RPMI7951 (cell line): ENCODE results near the gene SMIM12.

- RAMPAGE, long total RNA: no peak
Measured at GRCh38 chr1:33433392-33434090, 2.6 kb upstream of the PHC2 start.

DNA sequence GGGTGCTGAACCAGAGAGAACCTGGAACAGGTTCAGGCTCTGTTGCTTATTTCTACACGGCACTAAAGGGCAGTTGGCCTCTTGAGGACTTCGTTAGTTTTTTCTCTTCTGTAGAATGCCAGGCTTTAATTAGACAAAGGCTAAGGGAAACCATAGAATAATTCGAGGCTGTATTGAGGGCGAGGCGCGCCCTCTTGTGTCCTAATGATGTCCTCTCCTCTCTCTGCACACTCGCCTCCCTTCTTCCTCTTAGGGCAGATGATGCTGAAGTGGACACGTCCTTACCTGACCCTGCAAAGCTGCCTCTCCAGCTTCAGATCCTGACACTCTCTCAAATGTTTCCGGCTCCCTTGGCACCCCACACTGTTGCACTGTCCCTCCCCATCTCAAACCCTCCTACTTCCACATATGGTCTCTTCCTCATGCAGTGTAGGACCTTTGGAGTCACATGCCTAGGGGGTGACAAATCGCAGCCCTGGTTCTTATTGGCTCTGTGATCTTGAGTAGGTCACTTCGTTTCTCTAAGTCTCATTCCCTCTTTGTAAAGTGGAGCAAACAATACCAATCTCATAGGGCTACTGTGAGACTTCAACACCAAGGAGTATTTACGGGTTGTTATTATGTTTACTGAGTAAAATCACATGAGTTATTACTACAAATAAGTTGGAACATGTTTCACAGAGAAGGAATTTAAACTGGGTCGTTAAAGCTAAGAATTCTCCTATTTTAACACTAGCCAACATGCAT, 1.8 kb upstream of the ZSCAN20 start:
- RAMPAGE, long total RNA: no peak

GRCh38 chr1:33569966-33570450, 97.6 kb downstream of the ZSCAN20 start:
- RAMPAGE, long total RNA: no peak

DNA sequence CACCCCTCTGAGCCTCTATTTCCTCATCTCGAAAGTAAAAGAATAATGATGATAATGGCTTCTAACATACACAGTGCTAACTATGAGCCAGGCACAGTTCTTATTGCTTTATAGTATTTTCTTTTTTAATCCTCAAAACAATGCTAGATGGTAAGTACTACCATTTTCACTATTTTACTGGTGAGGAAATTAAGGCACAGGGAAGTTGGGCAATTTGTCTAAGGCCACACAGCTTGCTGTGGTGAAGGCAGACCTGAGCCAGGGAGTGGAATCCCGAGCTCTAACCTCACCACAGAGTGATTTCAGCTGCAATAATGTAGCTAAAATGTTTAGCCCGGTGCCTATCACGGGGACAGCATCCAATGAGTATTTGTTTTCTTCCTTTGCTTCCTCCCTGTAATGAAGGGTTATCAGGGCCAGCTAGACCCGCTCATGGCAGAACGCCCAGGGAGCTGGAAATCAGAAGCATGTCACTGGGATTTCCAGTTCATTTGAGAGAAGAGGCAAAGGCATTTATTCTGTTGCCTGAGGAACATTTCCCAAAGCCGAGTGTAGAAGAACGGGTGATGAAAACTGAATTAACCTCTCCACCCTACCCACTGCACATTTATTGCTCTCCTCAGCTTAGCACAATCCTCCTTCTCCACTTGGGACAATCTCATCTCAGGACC, 183.0 kb downstream of the ZSCAN20 start:
- RAMPAGE, long total RNA: no peak

DNA sequence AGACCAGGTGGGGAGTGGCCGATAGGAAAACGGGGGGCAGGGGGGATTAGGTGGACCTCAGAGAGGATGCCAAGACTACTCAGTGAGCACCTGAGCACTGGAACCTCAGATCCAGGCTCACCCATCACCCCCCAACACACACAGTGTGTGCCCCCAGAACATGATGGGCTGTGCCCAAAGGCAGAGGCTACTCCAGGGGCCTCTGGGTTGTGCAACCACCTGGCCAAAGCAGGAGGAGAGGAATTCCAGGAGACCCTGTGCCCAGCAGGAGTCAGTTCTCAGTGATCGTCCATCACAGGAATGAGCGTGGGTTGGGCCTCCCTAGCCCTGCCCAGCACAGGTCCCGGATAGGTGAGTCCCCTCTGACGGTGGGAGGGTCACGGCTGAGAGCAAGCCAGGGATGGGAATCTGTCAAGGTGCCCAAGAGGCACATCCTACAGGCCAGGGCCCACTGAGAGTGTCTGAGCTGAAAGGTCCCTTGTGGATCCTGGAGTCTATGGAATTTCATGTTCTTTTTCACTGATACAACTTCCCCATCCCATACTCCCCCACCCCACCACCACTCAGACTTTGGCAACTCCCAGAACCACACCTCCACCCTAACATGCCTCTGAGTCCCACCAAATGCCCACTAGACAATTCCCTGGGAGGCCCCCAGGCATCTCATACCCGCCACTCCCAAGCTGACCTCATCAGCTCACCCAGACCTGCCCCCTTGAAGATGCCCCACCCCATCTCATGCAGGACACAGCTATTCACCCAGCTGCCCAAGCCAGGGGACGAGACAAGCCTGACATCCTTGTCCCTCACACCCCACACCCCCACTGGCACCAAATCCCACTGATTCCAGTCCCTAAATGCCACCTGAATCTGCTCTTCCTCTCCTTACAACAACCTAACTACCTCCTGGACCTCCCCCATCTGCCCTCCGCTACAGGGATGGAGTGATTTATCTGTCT, 3.1 kb downstream of the GJB4 start:
- RAMPAGE, long total RNA: no peak

DNA sequence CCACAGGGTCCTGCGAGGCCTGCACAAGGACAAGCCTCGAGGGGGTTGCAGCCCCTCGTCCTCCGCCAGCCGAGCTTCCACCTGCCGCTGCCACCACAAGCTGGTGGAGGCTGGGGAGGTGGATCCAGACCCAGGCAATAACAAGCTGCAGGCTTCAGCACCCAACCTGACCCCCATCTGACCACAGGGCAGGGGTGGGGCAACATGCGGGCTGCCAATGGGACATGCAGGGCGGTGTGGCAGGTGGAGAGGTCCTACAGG, 4.3 kb downstream of the GJB3 start:
- RAMPAGE, long total RNA: no peak

- RAMPAGE, long total RNA: start-site peak on the minus strand at chr1:34859747-34859788, 66 and 79 reads in 2 replicates
Measured at GRCh38 chr1:34859407-34860222, at the start of gene SMIM12. Gene SMIM12 (minus strand): TSS chr1:34859749.

GRCh38 chr1:34867308-34867843, 7.8 kb upstream of the SMIM12 start:
- RAMPAGE, long total RNA: no peak

DNA sequence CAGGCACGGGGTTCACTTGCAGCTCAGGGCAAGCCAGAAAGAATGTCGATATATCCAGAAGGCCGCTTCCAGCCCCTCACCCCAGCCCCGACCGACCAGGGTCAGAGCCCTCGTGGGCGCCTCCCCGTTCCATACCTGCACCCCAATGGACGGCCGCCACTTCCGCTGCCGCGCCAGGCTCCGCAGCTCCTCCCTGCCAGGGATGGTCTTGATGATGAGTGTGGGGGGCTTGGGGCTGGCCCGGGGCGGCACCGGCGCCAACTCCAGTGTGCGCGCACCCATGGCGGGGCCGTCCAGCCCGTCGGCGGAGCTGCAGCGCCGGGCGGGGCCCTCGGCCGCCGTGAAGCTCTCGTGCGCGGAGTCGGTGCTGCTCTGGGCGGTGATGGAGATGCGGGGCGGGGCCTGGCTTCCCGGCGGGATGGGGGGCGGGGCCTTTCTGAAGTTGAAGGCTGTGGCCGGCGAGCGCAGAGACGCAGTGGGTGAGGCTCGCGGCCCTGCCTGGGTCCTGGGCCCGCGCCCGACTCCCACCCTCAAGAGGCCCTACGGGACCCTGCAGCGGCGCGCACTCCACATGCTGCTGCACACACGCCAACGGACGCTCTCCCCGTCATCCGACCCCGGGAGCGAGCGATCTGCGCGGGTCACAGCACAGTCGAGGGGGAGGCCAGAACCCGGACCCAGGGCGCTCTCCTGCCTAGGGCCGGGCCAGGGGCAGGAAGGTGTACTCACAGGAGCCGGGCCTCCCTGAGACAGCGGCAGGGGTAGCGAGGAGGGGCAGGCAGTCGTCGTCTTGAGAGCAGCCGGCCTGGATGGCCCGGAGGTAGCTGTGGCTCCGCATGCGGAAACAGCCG, 26.0 kb upstream of the SMIM12 start:
- RAMPAGE, long total RNA: no peak

GRCh38 chr1:34984498-34985132, 532 bp downstream of the TMEM35B start:
- RAMPAGE, long total RNA: no peak

- RAMPAGE, long total RNA: no peak
Measured at GRCh38 chr1:35120639-35121294, 41.6 kb downstream of the ZMYM1 start.

- RAMPAGE, long total RNA: no peak
Measured at GRCh38 chr1:35178628-35179410, 14.1 kb downstream of the SFPQ start.

GRCh38 chr1:35181437-35181856, 11.5 kb downstream of the SFPQ start:
- RAMPAGE, long total RNA: no peak

DNA sequence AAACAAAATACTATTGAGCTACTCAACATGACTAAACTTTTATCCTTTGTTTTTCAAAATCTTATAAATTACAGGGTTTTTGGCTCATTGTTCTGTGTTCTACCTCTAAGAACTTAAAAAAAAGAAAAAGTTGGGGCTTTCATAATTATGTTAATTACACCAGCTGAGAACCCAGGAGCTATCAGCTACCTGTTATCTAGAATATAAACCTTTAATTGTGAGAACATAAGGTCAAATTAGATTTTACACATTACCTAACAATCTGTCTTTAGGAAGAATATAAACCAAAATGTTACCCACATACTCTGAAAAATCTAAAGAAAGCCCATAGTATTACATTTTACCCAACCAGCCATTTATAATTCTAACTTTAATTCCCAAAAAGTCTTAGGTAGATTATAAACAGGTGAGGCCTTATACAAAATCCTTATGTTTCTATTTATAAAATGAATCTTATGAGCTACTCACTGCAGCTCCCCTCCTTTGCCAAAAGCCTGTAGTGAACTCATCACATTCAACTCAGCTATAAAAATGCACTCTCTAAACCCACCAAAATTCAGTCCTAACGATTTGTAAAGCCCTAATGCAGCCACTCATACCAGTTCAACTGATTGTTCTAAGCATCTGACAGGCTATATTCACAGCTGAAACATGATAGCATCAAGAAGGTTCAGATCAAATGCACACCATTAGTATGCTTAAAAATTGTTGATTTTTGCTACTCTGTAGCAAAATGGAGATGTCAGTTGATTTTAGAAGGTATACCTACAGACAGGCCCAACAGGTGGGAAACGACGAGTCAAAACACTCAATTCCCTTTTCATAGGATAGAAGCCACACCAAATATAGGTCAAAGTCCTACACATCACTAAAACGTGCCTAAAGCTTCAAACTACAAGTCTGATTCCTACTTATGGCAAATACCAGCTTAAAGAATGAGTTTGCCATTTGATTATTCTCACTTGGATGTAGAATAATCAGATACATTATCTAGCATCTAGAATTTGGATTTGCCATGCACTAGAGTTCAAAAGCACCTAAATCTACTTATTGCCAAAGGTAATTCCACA, 6.9 kb downstream of the SFPQ start:
- RAMPAGE, long total RNA: no peak

DNA sequence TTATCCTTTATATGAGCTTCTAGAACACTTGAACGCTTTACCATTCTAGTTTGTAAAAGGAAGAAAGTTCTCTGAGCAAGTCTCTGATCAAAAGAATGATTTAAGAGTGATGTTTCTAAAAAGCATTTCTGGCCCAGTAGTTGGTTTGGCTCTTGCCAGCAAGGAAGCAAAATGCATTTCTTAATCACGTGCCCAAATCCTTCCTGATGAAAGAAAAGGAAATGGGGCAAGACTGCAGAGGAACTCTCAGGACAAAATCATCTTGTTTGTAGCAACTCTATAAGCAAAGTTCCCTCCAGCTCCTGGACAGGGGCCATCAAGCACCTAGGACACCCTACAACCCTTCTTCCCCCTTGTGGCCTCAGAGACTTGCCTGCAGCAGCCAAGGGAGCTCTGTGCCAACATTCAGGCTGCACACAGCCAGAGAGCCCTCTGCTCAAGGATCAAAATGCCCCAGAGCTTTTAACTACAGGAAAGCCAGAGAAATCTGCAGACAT, 105.2 kb downstream of the KIAA0319L start:
- RAMPAGE, long total RNA: no peak

GRCh38 chr1:35506288-35506887, 50.8 kb downstream of the KIAA0319L start:
- RAMPAGE, long total RNA: no peak

DNA sequence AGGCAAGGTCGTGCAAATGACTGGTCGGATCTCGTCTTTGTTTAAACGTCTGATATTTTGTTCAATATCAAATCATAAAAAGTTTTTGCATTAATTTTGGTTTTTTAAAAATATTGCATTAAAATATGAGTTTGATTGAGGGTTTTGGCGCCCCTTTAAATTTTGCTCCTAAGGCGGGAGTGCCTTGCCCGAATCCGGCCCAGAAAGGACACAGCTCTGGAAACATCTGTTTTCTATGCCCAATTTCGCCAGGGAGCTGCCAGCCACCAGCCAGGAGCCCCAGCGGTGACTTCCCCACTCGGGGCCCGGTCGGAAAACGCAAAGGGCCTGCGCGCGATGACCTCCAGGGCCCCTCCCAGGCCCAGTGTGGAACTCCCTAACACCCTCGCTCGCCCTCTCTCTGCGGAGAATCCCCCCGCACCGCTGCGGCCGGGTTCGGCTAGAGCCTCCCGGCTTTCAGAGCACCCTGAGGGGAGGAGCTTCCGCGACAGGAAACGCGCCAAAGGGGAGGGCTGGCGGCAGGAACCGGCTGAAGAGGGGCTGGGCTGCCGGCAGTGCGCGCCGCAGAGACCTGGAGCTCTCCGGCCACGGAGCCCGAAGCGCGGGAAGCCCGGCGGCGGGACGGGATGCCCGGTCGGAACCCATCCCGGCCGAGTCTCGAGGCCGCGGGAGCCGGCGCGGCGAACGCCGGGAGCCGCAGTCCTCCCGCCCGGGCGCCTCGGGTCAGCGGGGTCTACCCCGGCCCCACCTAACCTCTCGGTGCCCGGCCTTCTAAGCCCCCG, 546 bp downstream of the CLSPN start:
- RAMPAGE, long total RNA: no peak

- RAMPAGE, long total RNA: no peak
Measured at GRCh38 chr1:35825596-35826198, 17.9 kb downstream of the AGO4 start.

- RAMPAGE, long total RNA: no peak
Measured at GRCh38 chr1:35982266-35983227, 51.6 kb downstream of the AGO3 start.

- RAMPAGE, long total RNA: no peak
Measured at GRCh38 chr1:36066513-36067209, 17.2 kb upstream of the TEKT2 start.